HT1080 (cell line): ENCODE results near the gene SOX9.

DNA sequence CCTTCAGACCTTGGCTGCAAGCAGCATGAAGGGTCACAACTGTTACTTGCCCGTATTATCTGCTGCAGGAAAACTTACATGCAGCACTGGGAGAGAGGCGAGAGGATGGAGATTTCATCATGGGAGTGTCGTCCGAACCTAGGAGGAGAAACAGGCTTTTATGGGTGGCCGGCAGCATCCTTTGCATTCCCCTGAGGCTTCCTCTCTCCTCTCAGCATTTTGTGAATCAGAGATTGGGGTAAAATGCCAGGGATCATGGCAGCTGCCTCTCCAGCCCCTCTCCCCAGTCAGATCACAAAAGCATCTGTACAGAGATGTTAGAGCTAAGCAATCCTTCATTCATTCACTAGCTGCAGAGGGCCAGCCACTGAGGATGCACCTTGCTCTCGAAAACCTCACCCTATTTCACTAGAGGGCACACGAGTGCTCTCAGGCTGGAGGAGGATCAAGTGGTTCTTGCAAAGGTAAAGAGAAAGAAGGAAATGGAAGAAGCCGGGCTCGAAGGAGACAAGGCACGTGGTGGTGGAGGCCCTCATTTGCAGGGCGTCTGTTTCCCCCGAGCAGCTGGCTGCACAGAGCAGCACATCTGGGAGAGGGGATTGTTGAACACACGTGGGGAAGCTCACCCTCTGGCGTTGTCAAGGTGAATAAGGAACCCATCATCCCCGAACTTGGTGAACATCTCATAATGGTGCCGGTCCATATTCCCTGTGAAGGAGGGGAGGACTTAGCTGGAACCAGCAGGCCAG is 27.2 kb downstream of the PRKAR1A start:
RAMPAGE:
- cytosol, long total RNA: no peak
- long total RNA: no peak
- nucleus, long total RNA: no peak

RAMPAGE:
- cytosol, long total RNA: no peak
- long total RNA: no peak
- nucleus, long total RNA: no peak
Observed at GRCh38 chr17:68573512-68573980, 27.6 kb downstream of the FAM20A start.

GRCh38 chr17:68611540-68612246 is 10.5 kb upstream of the FAM20A start:
RAMPAGE:
- cytosol, long total RNA: no peak
- long total RNA: no peak
- nucleus, long total RNA: no peak

DNA sequence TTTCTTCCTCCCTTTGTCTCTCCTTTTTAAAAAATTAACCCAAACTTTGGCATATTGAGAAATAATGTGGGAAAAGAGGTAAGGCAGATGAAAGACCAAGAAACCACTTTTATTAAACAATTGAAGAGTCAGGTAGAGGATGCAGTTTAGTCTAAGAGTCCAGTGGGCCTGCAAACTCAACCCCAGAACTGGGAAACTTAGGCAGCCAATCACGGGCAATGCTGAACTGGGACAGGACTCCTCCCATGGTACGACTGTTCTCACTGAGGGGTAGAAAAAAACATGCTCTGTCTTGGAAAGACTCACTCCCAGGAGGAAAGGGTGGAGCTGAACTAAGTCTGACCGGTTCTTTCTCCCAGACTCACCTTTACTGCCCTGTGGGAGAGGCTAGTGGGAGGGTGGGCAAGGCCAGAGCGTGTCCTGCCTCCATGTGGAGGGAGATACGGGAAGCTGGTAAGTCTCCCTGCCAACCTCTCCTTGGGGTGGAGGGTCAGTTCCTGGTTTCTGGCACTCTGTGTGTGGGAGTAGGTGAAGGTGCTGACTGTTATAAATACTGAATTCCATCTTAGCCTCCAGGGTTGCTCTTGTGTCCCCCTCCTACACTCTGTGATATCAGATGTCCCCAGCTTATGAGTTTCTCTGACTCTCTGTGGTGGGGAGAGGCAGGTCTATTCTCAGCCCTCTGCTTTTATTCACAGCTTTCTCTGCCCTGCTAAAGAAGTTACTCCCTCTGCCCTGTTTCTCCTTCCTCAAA is 26.7 kb upstream of the FAM20A start:
RAMPAGE:
- cytosol, long total RNA: no peak
- long total RNA: no peak
- nucleus, long total RNA: no peak

DNA sequence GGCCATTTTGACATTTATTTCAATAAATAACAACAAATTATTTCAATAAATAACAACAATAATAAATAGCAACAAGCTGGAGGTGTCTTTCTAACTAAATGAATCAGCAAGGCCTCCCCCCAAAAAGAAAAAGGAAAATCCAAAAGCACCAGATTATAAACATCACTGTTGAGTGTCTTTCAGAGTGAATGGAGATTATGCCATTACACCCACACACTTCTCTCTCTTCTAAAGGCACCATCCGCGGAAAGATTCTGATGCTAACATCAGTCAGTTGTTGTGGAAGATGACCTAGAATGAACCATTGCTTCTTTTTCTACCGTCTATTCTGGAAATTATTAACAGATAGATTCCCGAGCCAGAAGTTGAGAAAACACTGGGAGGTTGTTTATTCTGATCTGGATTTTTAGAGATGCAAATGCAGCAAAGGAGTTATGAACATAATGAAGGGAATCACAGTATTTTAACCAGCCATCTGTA is 60.8 kb upstream of the FAM20A start:
RAMPAGE:
- cytosol, long total RNA: no peak
- long total RNA: no peak
- nucleus, long total RNA: no peak

DNA sequence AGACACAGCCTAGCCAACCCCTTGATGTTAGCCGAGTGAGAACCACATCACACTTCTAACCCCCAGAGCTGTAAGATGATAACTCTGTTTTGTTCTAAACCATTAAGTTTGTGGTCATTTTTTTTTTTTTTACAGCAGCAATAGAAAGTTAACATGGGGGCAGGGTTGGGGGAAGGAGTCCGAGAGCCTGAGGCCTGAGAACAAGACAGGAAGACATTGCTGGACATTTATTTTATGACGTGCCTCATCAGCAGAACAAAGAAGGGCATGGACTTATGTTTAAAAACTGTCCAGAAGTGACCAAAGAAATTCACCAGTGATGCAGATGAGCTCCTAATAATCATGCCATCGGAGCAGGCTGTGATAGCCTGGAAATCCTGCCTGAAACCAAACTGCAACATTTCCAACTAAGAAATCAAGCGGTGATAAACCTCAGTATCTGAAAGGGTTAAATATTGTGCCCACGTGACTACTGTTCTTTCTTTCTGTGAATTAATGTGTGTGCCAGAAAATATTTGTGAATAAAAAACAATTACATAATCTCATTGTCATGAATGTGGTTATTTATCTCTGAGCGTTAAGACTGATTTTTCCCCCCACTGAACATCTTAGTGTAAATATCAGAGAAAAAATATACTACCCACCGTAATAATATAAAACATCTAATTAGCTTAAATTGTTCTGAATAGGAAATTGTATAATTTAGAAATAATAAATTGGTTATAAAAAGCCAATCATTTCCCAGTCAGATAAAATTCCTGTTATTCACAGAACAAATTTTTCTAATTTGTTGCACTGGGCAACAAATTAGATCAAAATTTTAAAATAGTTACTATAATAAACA is 952 bp downstream of the ABCA9 start:
RAMPAGE:
- cytosol, long total RNA: no peak
- long total RNA: no peak
- nucleus, long total RNA: no peak

DNA sequence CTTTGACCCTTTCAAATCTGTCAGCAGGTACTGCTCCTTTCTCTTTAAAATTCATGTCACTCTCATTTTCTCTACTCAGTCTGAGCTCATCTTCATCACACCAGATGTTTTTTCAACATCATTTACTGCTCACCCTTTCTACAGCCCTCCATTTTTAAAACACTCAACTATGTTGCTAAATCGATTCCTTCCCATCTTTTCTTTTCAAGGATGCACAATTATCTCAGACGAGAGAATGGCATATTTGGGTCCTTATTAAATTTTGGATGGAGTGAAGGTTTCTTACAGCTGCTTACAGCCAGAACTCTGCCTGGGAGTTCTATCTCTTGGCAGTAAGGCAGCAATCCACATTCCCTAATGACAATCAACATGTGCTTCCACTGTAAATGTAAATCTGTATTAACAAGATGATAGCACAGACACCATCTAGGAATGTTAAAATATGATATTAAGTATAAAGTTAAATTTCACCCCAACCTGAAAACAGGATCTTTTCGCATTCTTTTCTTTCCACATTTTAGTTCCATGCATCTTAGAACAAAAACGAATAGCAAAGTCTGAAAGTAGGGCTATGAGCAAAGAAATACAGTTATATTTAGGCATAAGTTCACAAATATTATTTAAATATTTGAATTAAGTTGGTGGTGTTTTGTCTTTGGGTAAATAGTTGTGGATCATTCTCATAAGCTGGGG is 27.1 kb upstream of the ABCA9 start:
RAMPAGE:
- cytosol, long total RNA: no peak
- long total RNA: no peak
- nucleus, long total RNA: no peak

DNA sequence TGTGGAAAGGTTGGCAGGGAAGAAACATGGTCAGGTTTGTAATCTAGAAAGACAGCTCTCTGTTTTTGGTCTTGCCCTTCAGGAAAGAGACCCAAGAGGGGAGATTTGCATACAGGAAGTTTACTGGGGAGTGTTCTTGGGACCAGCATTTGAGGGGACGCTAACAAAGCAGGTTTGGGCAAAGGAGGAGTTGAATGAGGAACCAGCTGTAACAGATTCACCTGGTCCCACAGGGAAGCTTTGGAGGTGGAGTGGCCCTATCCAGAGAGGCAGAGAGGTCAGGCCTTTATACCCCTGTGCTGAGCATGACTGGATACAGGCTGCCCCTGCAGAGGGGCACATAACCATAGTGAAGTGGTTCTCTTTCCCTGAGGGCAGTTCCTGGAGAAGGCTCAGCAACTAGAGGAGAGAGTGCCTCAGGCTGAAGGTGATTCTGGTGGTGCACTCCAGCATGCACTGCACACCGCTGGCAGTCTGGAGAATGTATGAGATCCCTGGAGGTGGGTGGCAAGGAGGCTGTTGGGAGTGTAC is 37.0 kb downstream of the MAP2K6 start:
RAMPAGE:
- cytosol, long total RNA: no peak
- long total RNA: no peak
- nucleus, long total RNA: no peak

DNA sequence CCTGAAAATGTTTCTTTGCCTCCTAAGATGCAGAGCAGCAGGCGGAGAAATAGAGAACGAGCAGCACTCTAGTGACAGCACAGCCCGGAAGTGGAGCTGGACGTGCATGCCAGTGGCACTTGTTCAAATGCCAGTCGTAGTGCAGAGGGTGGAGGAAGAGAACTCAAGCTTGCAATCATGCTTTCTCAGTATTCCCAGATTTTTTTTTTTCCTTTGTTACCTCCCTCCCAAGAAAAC is 182.2 kb upstream of the SOX9 start:
RAMPAGE:
- cytosol, long total RNA: no peak
- long total RNA: no peak
- nucleus, long total RNA: no peak

GRCh38 chr17:72120944-72121339 is at the start of gene SOX9:
Gene SOX9, plus strand, starts transcription at chr17:72121020.
RAMPAGE:
- cytosol, long total RNA: no peak
- long total RNA: start-site peak on the plus strand at chr17:72121020-72121028, 45 reads
- nucleus, long total RNA: start-site peak on the plus strand at chr17:72121013-72121028, 93 and 97 reads in 2 replicates

RAMPAGE:
- cytosol, long total RNA: no peak
- long total RNA: no peak
- nucleus, long total RNA: no peak
Observed at GRCh38 chr17:72122338-72122935, 1.6 kb downstream of the SOX9 start.

GRCh38 chr17:72338733-72339604 is 218.1 kb downstream of the SOX9 start:
RAMPAGE:
- cytosol, long total RNA: no peak
- long total RNA: no peak
- nucleus, long total RNA: no peak

GRCh38 chr17:72419979-72420346 is 299.1 kb downstream of the SOX9 start:
RAMPAGE:
- cytosol, long total RNA: no peak
- long total RNA: no peak
- nucleus, long total RNA: no peak

GRCh38 chr17:72488999-72489757 is 368.4 kb downstream of the SOX9 start:
RAMPAGE:
- cytosol, long total RNA: no peak
- long total RNA: no peak
- nucleus, long total RNA: no peak

DNA sequence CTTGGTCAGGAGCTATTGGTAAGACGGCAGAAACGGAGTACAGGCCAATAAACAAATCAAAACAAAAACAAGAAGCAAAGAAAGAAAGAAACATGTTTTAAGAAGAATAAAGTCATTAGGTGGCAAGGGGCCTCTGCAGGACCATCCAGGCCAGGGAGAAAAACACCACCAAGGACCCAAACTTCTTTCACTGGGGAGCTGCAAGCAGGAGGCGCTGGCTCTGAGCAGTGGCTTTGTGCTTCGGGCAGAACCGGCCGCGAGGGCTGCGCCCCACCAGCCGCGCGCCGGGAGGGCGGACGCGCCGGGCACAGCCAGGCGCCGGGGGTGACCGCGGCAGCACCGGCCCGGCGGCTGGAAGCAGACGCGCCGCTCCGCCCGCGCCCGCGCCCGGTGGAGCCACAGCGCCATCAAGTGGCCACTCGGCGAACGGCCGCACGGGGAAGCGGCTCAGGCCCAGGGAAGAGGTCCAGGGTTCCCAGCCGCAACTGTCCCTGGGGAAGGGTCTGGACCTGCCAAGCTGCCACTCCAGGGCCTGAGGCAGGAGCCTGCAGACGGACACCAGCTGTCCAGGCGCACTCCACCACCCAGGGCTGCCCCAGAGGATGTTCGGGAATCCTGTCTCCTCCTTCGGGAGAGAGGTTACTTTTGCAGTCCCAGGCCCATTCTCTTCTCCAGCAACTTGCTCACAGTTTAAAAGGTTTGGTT is 419.4 kb downstream of the SOX9 start:
RAMPAGE:
- cytosol, long total RNA: no peak
- long total RNA: no peak
- nucleus, long total RNA: no peak

RAMPAGE:
- cytosol, long total RNA: no peak
- long total RNA: no peak
- nucleus, long total RNA: no peak
Observed at GRCh38 chr17:72560332-72561319, 439.8 kb downstream of the SOX9 start.

DNA sequence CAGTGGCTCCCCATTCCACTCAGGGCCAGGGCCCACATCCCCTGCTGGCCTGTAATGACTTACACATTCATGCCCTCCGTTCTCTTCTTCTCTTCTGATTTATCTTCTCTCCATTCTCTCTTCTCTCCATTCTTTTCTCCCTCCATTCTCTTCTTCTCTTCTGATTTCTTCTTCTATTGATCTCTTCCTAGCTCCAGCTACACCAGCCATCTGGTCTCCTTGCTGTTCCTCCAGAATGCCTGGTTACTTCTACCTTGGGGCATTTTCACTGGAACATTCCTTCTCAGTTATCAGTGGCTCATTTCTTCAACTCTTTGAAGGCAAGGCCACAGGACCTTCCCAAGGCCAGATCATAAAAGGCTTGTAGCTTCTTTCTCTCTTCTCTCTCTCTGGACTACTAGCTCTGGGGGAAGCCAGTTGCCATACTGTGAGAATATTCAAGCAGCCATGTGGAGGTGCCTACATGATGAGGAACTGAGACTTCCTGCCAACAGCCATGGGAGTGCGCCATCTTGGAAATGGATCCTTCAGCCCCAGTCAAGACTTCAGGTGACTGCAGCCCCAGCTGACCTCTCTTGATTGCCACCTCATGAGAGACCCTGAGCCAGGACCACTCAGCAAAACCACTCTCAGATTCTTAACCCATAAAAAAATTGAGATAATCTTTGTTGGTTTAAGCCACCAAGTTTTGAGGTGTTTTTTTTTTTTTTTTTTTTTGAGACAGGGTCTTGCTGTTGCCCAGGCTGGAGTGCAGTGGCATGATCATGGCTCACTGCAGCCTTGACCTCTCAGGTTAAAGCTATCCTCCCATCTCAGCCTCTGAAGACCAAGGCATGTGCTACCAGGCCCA is 427.6 kb downstream of the SLC39A11 start:
RAMPAGE:
- cytosol, long total RNA: no peak
- long total RNA: no peak
- nucleus, long total RNA: no peak

GRCh38 chr17:72715993-72716709 is 376.3 kb downstream of the SLC39A11 start:
RAMPAGE:
- cytosol, long total RNA: no peak
- long total RNA: no peak
- nucleus, long total RNA: no peak

DNA sequence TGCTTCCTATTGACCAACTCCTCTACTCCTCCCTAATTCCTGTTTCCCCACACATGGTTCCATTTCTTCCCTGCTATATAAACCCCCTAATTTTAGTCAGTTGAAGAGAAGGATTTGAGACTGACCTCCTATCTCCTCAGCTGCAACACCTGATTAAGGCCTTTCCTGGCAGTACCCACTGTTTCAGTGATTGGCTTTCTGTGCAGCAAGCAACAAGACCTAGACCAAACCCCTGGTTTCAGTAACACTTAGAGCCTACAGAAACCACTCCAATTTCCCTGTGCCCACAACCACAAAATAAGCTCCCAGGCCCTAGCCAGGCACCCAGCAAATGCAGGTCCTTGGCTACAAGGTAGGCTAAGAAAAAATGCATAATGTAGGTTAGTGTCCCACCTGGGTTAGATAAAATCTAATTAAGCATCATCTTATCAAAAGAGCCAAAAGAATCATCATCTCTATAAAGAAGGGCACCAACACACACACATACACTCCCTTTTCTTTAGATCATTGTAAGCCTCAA is 215.8 kb downstream of the SLC39A11 start:
RAMPAGE:
- cytosol, long total RNA: no peak
- long total RNA: no peak
- nucleus, long total RNA: no peak

DNA sequence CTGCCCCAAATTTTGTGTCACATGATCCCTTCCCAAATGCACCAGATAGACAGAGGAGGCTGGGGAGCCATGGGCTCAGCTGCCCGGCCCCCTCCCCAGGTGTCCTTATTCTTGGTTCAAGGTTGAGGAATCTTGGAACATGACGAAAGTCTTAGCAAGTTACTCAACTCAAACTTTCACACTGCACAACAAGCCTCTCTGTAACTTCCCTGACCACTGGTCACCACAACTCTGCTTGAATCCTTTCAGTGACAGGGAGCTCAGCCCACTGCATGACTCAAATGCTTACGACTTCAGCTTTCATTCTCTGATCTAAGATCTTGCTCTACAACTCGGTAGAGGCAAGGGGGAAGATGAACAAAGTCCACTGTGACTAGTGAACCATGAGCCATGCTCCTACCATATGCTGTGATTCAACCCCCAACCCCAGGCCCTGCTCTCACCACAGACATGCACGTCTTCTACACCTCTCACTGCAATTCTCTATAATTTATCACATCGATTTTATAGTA is 160.9 kb downstream of the SLC39A11 start:
RAMPAGE:
- cytosol, long total RNA: no peak
- long total RNA: no peak
- nucleus, long total RNA: no peak